Measurements from ENCODE around the genes SNX10 and HOXA13.

GRCh38 chr7:26155444-26156280 is 3.7 kb downstream of the NFE2L3 start:
- PRO-cap = no peak

DNA sequence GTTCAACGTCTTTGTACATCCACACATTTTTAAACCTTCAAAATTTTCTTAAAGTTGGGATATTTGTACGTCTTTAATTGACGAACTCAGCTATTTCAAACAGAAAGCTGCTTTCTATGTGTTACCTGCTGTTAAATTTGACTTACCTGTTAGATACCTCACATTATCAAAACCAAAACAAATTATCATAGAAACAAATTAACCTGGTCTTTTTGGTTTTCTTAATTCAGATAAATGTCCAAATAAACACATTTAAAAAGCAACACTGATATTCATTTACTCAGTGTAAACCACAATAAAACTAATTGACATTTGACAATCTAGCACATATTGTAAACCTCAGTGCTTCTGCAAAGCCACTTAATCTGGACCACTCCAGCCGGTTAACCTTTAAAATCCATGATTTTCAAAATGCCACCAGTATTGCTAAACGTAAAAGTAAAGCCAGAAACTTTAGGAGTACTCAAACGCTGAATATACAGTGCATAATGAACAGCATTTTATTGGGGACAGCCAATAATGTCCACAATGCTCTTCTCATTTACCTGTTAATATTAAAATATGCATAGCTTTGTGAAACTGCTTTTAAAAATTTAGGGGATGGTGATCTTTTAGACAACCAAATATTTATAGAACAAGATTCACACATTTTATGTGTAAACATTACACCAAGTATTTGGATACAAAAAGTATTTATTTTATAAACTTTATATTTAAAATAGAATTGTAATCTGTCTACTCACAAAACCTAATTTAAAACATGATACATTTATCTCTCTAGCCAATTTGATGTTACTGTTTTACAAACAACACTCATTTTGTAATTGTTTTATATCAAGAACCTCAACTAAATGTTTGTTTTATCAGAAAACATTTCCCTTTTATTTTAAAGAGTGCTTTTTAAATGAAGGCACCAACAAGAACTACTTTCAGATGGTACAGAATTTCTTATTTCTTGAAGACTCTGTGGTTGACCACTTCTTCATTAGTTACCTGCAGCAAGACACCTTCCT is 10.8 kb downstream of the HNRNPA2B1 start:
- PRO-cap = no peak

GRCh38 chr7:26198076-26198492 is 2.5 kb downstream of the HNRNPA2B1 start:
- PRO-cap = no peak

GRCh38 chr7:26291415-26292774 is at the start of gene SNX10:
SNX10 (plus strand) TSS chr7:26291862.
- PRO-cap = unidirectional peak, plus-strand start at chr7:26291919

DNA sequence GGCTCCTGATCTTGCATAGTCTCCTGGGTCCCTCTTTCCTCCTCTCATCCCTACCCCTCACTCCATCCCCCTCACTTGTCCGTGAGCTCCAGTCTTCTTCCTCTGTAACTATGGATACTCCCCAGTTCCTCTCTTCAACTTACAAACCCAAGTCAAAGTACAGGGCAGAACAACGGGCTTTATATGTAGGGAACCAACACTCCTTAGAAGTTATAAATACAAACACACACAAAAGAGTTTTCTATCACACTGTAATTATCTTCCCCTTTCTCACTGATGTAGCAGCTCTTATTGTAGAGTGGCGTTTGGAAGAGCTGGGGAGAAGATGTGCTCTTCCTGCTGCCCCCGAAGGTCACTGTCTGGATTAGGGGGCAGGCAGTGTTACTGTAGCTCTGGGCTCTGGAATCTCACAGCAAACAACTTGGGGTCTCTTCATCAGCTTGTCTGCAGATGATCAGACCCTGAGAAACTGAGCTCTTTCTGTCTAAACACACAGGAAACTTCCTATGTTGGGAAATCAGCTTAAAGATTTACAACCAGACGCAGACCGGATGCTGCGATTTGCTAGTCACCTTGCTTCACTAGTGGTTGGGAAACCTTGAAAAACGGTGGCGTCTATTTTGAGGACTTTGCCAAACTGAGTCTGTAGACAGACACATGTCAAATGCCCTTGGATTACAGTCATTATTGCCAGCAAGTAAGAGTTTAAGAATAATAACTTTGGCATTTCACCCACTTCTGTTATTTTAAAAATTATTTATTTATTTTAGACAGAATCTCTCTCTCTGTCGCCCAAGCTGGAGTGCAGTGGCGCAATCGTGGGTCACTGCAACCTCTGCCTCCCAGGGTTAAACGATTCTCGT is 13.7 kb downstream of the SNX10 start:
- PRO-cap = no peak

DNA sequence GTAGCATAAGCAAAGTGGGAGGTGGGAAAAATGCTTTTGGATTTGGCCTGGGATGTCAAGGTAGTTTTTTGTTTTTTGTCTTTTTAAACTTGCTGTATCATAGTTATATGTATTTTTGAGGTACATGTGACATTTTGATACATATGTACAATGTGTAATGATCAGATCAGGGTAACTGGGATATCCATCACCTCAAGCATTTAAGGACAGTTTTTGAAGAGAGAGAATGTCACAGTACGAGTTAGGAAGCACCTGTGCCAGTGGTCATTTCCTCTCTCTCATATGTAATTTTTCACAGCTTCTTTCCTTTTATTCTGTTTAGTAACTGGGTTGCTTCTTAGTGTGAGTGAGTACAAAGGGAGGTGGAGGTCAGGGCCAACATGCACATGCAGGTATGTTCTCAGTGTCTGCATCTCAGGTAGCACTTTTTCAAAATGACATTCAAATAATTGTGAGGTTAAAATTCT is 42.5 kb downstream of the SNX10 start:
- PRO-cap = no peak

GRCh38 chr7:26451910-26452320 is 160.3 kb downstream of the SNX10 start:
- PRO-cap = no peak

GRCh38 chr7:26658642-26658999 is 205.8 kb downstream of the SKAP2 start:
- PRO-cap = no peak

GRCh38 chr7:27106223-27107241 is 4.0 kb upstream of the HOXA2 start:
- PRO-cap = no peak

DNA sequence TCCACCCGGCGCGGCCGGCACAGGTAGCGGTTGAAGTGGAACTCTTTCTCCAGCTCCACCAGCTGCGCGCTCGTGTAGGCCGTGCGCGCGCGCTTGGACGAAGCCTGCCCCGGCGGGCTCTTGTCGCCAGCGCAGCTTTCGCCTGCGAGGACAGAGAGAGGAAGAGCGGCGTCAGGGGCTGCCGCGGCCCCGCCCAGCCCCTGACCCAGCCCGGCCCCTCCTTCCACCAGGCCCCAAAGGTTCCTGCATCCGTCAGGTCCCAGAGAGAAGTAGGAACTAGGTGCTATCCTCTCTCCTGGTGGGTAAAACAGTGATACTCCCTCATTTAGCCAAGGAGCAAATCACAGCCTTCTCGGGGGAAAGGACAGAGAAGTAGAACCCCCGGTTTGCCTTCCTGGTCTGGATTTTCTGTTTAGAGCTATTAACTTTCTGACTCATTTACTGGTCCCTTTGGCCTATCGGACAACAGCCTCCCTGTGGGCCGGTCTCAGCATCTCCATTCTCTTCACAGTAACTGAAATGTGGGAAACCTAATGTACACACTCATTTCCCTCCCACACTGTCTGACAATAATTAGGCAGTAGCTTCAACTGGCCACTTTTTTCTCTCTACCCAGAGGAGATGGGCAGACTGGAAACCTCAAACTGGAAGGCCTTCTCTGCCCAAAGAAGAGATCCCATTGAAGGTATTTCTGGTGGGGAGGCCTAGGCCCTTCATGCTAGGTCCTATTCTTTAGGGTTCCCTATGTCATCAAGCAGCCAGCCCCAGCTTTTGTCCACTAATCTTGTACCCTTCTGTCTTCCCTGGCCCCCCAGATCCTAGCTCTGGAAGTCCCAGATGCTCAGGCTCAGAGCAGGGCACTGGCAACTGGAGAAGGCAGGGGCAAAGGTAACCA is 6.3 kb upstream of the HOXA2 start:
- PRO-cap = no peak

- PRO-cap = no peak
These were observed 12.6 kb downstream of the HOXA4 start for GRCh38 chr7:27117699-27118626.

DNA sequence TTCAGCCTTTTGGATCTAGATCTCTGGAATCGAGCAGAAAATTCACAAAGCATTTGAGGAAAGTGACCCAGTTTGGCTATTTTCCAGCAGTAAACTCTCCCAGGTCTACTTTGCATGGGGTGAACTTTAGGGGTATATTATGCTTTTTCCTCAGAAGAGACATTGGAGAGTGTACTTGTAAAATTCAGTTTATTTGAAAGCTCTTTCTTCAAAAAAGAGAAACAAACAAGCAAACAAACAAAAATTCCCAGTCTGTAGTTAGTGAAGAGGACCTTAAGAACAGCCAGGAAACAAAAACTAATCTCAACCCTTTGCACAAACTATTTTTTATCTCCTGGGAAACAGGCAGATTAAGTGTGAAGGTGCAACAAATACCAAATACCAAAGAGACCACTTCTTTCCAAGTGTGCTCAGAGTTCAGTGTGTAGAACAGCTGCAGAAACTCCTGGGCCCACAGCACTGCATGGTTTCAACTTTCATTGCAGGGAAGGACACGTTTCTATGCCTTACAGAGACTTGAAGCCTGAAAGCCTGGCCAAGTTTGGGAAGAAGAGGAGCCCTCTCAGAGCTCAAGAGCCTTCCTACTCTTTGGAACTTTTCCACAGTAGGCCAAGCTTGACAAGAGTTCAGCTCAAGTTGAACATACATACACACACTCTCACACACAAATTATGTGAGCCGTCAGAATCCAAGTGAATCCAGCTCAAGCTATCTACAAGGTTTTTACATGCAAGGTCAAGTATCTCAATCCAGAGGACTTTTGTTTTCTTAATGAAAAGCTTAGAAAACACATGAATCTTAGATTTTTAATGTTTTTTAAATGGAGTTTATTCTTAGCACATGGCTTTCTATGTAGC is 2.6 kb downstream of the HOXA4 start:
- PRO-cap = no peak

GRCh38 chr7:27138291-27139038 is 5.0 kb downstream of the HOXA5 start:
- PRO-cap = no peak

DNA sequence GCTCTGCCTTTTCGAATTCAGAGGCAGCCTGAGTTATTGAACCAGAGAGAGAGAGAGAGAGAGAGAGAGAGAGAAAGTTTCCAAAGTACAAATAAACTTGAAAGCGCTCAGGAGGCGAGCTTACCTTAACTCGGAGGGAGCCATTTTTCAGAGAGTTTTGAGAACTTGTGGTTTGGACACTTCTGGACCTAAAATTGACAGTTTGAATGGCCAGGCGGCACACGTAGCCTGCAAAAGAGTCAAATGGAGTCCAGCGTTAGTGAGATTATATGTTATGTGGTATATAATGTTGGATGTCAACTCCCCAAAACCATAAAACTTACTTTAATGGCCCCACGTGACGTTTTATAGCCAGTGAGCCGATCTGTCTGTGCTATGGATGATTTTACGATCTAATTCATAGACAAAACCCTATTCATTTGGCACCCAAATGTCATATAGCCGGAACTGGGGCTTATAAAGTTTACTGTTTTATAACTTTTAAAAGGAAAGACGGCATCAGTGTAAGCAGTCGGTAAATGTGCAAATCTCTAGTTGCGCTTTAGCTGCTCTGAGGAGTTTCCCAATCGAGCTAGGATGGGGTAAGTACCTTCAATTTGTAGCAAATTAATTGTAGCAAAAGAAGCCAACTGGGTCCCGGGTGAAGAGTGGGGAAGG is 3.4 kb downstream of the HOXA5 start:
- PRO-cap = no peak

DNA sequence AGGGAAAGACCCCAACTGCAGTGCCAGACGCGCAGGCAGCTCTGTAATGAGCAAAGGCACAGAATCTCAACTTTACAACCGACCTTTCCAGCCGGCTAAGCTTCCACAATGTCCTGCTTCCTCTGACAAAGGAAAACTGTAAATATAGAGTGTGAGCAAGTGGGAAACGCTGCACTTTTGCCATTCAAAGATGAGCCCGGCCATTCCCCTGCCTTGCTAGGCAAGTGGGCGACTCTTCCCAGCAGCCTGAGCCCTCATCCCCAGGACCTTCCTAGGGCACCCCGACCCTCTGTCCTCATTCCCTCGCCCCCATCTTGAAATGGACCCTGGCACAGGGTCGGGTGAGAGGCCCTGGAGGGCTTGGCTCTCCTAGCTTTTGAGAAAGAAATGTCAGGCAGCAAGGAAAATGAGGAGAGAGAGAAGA is 1.1 kb downstream of the HOXA7 start:
- PRO-cap = no peak

DNA sequence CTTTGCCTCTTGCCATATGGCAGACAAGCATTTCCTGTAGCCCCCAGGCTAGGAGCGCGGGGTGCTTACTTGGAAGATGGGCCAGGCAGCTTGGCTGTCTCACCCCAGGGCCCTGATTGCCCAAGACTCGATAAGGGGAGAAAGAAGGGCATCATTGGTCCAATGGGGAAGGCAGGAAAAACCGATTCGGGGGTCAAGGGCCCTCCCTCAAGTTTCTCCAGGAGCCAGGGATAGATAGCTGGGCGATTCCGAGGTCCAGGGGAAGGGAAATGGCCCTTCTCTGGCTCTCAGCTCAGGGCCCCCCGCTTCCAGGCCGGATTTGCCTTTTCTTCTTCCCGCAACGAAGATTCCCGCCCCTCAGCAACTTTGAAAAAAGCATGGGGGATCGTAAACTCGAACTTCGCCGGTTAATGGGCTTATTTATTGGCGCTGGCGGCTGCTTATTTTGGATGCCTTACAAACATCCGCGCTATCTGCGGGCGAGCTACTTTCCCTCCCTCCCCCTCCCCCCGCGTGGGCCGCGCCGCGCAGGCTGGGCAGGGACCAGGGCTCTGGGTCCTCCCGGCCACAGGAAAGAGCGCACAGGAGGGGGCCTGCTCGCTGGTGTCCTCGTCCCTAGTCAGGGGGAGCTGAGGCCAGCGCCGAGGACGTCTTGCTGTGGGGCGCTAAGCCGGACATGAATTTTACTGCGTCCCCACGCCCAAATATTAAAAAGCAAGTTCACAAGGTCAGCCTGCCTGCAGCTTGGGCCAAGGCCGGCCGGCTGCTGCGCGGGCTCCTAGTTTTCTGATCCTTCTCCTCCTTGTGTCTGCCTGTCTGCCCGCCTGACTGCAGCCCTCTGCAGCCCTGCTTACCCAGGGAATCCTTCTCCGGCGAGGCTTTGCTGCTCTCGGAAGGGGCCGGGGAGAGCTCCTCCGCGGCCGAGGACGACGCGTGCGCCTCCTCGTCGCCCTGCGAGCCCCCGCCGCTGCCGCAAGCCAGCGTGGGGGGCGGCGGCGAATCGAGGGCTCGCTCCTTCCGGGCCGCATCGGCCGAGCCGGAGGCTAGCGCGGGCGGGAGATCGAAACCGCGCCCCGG is 1.3 kb downstream of the HOXA10 start:
- PRO-cap = unidirectional peak, plus-strand start at position 570 of the sequence

DNA sequence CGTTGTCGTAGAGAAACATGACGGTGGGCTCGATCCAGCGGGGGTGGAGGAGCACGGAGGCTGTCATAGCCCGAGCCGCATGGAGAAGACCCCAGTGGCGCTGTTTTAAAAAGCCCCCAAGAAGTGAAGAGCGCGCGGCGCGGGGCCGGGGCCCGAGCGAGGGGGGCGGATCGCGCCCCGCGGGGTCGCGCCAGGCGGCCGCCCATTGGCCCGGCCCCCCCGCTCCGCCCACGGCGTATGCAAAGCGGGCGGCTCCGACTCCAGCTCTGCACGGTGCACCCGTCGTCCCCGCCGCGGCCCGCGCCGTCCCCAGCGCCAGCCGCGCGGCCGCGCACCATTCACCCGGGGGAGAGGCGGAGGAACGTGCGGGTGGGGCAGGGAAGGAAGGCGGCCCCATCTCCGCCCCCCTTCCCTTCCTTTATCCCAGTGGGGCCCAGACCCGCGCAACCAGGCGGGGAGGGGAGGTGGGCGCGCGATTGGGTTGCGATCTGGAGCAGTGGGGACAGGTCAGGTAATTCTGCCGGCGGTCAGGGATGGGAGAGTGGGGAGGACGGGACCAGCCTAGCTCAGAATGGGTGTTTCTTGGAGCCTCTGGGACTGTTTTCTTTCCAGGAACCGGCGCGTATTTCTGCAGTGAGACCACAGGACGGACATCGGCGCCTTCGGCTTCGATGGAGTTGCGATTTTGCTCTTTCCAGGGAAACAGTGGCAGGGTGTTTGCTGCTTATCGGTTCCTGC is at the start of gene HOXA13:
HOXA13 (minus strand) TSS at position 81 of the 738 bp plus-strand sequence.
- PRO-cap = no peak

GRCh38 chr7:27245309-27246515 is 3.1 kb downstream of the EVX1 start:
- PRO-cap = no peak

GRCh38 chr7:27420647-27421157 is 178.1 kb downstream of the EVX1 start:
- PRO-cap = no peak

DNA sequence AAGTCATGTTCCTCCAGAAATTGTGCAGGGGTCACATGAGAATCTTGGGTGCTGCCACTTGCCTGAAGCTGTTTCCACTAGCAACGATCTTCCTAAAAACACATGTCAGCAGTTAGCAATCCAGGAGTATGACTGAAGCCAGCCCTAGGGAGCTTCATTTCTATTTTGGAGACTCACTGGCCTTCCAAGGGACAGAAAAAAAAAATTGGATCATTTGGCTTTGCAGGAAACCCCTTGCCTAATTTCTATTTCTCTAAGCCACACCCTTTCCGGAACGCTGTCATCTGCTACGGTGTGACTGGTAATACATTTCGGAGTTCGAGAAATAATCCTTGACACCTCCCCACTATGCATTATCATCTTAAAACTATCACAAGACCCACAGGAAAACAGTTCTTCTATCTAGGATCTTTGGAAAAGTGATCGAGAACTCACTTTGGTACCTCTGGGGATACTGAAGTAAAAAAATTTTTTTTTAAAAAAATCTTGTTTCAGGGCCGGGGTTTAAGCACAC is 204.8 kb downstream of the TAX1BP1 start:
- PRO-cap = no peak

All from peritoneum (tissue), 1 donor.